Frontal cortex (tissue), 2 donors: Measurements from ENCODE around the genes ZFAND3 and OARD1.

GRCh38 chr6:37819277-37820148 lies at the start of gene ZFAND3:
TSS of gene ZFAND3 (plus strand) at chr6:37819727.
- RAMPAGE, long total RNA: no peak

DNA sequence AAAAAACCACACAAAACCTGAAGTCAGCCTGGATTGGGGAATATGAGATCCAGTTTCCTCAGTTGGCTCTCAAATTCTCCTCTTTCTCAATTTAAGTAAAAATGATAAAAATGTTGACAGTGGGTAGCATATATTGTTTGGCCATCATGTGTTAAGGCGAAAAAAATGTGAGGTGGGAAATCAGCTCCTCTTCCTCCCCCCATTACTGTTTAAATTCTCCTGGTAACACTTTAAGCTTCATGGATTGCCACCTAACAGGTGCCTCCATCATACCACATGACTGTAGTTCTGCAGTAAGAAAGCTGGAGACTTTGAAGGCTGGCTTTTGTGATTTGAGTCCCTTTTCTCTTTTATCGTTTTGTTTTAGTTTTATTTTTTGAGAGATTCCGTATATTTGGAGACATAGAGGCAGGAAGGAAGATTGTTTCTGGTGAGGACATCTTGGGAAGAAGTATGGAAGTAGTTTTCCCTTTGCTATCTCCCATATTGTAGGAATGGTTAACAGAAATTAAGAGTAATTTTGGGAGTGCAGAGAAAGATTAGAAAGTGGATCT lies 1.2 kb downstream of the ZFAND3 start:
- RAMPAGE, long total RNA: no peak

DNA sequence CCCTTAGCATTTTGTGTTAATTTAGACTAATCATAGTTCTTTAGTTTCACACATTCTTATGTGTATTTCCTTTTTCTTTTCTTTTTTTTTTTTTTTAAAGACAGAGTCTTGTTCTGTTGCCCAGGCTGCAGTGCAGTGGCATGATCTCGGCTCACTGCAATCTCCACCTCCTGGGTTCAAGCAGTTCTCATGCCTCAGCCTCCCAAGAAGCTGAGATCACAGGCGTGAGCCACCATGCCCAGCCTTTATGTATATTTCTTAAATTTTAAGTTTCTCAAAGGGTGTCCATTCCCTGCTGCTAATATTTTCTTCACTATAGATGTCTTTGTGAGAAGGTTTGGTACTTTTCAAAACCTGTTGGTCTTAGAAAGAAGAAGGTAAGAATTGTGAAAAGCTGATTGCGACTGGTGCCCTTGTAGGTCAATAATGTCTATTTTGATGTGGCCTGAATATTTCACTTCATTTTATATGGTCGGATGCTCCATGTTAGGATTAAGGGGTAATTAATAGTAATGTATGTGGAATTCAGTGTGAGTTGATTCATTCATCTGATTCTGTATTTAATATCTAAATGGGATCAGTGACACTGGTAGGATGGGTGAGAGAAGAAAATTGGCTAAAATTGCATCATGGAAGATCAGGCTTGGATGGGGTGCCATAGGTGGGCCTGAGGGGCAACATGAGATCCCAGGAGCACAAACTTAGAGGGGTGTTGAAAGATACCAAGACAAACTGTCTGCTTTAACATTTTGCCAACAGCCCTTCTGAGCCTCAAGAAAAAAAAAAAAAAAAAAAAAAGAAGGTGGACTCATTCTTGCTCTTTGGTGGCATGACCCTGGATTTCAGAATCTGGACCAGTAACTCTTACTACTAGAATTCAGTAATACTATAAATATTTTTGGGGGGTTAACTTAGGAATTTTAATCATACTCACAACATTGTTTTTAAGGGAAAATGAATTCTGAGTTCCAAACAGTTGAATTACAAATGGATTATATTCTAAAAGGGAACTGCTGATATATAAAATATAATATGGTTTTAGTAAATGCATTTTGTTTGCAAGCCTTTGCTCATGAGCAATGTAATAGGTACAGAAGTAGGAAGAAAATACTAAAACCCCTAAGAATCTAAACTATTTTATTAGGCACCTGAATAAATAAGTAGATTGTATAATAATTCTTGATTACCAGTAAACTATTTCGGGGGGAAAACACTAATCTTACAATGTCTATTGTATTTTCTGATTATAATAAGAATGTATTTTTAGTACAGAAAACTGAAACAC lies 33.6 kb downstream of the ZFAND3 start:
- RAMPAGE, long total RNA: no peak

GRCh38 chr6:38093420-38094168 lies 274.1 kb downstream of the ZFAND3 start:
- RAMPAGE, long total RNA: no peak

DNA sequence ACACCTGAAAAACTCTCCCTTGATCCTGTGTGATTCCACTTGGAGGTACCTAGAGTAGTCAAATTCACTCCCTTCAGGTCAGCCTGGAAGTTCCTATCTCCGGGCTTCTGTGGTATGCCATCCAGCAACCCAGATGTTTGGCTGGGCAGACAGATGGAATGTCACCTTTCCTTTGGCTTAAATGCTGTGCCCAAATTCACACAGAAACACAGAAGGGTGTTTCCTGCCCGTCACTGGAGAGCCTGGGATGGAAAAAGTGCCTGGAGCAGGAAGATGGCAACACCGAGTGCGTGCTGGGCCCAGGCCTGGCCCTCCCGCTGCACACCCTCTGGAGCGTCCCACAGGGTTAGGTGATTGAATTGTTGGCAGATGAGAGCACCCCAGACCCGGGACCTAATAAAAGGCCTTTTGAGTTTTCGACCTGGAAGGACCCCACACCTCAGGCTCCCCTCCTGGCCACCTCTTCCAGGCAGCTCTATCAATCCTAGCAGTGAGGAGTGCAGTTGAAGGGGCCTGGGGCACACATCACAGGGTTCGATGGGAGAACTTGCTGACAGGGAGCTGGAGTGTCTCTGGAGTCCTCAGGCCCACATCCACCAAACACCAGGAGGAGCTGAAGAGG lies 337.6 kb downstream of the ZFAND3 start:
- RAMPAGE, long total RNA: no peak

GRCh38 chr6:38173942-38174429 lies 354.5 kb downstream of the ZFAND3 start:
- RAMPAGE, long total RNA: no peak

- RAMPAGE, long total RNA: no peak
Observed at GRCh38 chr6:38430965-38431424, 208.7 kb downstream of the BTBD9 start.

DNA sequence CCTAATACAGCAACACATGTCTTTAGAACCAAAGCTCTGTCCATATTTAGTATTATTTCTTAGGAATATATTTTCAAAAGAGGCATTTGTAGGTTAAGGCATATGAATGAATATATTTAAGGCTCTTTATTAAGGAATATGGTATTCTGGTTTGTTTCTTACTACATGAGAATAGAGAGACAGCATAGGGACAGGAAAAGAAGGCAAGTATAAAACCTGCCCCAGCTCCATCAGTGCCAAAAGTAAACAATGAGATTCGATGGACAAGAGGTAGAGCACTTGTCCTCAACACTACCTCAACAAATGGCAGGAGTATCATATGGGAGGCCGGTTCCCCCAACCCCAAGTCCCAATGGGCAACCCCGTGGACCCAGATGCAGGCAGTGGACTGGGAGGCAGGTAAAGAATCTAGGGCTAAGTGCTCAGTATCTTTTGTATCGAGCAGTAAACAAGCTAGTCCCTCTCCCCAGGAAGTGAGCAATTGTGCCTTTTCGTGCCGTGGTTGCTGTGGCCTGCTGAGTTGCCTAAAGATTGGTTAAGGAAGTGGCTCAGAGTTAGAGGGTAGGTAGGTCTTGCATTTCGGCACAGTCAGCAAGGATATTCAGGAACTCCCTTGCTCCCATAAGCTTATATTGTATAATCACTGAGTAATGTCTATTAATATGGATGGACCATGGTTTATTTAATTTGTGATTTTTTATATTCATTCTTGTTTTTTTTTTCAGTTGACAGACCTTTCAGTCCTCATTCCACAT lies 1.4 kb upstream of the DNAH8 start:
- RAMPAGE, long total RNA: no peak

GRCh38 chr6:38876398-38876891 lies 161.3 kb downstream of the DNAH8 start:
- RAMPAGE, long total RNA: no peak

- RAMPAGE, long total RNA: no peak
Observed at GRCh38 chr6:39206110-39206906, 23.0 kb downstream of the KCNK5 start.

- RAMPAGE, long total RNA: no peak
Observed at GRCh38 chr6:39377564-39377920, 55.0 kb upstream of the KCNK16 start.

DNA sequence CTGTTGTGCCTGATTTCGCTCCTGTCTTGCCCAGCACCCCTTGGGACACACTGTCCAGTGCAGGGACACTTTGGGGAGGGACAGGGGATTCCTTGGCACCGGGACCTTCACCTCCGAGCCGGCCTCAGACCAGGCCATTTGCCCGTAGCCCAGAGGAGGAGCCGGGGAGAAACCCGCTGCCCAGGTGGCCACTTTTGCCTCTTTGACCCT lies 393 bp upstream of the DAAM2 start:
- RAMPAGE, long total RNA: no peak

DNA sequence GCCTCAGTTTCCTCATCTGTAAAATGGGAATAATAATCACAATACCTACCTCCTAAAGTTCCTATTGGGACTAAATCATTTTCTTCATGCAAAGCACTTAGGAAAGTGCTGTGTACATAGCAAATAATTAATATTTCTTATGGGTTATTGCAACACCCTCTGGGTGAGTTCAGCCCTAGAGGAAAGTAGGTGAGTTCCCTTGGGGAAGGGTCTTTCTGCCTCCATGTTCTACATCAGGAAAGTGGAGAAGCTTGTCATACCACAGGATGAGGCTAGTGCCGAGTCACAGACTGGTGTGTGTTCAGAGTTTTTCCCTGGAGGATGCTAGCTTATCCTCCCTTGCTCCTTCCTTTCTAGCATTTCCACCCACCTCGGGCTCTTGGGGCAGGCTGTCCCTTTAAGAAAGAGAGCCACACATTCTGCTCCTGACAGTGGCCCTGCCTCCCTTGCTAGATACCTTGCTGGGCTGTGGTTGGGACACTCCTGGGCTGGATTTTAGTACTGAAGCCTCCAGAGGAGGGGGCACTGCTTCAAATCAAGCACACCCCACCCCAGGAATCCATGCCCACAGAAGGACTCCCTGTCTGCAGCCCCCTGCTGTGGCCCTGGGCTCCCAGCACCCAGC lies 28.7 kb downstream of the DAAM2 start:
- RAMPAGE, long total RNA: no peak

GRCh38 chr6:39979411-39979779 lies 45.1 kb upstream of the MOCS1 start:
- RAMPAGE, long total RNA: no peak

GRCh38 chr6:40900565-40901240 lies 138.3 kb downstream of the UNC5CL start:
- RAMPAGE, long total RNA: no peak

DNA sequence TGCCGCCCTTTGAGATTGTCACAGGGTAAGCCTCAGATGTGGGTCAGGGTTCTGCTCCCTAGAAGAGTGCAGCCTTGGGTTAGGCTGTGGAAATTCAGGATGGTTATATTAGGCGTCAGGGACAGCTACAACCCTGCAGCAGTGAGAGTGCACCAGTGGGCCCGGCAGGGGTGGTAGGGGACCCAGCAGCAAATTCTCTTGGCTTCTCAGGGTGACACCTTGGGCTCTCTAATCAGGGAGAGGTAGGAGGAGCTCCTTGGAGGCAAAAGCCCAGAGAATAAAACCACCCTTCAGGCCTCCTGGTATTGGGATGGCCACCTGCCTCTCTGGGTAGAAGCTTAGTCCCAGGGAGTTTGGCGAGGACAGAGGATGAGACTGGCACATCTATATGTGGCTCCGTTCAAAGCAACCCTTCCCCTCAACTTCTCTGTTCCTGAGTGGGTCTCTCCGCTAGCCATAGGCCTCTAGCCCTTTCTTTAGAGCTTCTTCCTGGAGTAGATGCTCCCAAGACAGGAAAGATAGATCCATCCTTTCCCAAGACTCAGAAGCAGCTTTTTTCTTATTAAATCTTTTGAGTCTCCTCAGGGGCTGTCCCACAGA lies 552 bp downstream of the APOBEC2 start:
- RAMPAGE, long total RNA: no peak

GRCh38 chr6:41060902-41061491 lies 8.0 kb downstream of the APOBEC2 start:
- RAMPAGE, long total RNA: no peak

GRCh38 chr6:41072181-41072707 lies at the start of gene OARD1:
TSS of gene OARD1 (minus strand) at chr6:41072356.
- RAMPAGE, long total RNA: start-site peak on the minus strand at chr6:41072342-41072501, 422 and 59 reads in 2 replicates

DNA sequence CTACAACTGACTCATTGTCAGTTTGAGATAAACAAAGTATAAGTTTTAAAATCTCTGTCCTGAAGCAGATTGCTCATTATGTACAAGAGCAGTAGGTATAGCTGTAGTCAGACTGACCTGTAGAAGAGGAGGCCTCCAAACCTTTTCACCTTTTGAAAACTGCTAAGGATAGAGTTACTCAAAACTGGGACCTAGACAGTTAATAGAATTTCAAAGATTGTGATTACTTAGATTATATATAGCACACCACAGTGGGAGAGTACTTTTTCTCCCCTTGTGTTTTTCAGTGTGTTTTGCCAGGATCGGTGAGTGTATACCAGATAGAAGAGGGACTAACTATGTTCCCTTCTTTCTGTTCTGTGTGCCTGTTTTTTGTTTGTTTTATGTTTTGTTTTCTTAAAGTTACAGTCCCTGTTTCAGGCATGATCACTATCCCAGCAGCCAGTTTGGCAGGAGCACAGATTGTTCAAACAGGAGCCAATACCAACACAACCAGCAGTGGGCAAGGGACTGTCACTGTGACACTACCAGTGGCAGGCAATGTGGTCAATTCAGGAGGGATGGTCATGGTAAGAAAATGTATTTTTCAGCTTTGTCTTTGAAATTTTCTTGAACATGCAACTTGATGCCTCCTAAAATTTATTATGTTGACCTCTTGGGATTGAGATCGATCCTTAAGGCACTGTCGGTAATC lies 18.5 kb downstream of the NFYA start:
- RAMPAGE, long total RNA: no peak

DNA sequence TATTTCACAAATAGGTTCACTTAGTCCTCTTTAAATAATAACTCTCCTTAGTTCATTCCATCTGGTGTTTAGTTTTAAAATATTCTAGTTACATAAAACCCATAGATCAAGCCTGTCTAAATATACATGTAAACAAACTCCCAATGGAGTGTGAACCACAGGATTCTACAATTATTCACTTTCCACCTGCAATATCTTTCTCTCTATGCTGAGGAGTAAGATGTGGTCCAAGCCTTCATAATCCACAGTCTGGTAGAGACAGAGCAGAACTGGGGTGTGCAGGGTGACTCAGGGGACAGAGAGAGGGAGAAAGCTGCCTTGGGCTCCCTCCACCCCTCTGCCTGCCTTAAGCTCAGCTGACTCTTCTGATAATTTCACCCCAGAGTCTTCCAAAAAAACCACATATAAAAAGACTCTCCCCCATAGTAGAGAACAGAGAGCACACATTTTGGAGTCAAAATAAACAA lies 1.6 kb downstream of the TREML2 start:
- RAMPAGE, long total RNA: no peak